SJCRH30 (cell line): ENCODE measurements around the gene PRDM9.

DNA sequence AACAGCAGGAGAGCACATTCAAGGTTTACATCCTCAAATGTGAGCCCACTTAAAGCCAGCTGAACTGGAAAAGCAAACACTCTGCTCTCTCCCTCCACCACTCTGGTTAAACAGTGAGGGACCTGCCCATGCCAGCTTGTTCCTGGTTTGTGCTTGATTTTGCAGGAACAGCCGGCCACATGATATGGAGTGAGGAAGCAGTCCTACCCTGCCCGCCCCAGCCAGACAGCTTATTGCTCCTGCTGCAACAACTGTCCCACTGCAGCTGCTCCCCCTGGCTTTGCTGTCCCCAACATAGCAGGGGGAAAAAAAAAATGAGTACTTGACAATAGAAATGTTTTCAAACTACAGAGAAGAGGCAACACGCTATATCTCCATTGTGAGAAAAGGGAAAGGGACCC is 4.8 kb downstream of the MYO10 start:
- RAMPAGE, long total RNA = no peak

- RAMPAGE, long total RNA = no peak
Observed at GRCh38 chr5:16952855-16953605, 16.9 kb upstream of the MYO10 start.

DNA sequence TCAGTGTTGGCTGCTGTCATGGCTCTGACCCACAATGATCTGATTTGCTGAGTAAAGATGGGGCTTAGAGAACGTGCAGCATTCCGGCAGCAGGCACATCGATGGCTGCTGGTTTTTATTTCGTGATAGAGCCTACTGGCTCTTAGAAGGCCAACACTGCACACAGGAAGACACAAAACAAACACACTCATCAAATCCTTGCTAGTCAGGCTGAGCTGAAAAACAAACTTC is 88.3 kb upstream of the BASP1 start:
- RAMPAGE, long total RNA = no peak

DNA sequence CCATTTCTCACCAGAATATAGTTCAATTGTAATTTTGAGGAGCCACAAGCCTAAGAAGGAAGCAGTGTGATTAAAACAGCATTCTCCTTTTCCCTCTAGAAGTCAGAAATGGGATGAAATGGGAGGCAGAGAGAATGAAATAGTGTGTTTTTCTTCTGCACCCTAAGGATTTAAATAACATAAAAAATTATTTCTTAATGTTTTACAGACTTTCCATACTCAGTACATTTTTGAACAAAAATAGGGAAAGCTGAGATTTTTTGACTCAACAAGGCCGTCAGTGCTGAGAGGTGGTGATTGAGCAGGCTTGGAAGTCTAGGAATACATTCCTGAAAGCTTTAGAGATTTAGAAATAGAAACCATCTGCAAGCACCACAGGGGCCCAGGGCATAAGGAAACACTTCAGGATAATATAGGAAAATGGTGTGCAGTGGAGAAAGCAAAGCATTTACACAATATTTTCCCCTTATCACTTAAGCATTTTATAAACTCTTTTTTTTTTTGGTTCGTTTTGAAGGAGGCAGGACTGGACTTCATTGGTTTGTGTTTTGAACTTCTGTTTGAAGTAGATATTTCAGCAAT is 5.2 kb downstream of the BASP1 start:
- RAMPAGE, long total RNA = no peak

- RAMPAGE, long total RNA = no peak
Observed at GRCh38 chr5:17267062-17267457, 49.6 kb downstream of the BASP1 start.

DNA sequence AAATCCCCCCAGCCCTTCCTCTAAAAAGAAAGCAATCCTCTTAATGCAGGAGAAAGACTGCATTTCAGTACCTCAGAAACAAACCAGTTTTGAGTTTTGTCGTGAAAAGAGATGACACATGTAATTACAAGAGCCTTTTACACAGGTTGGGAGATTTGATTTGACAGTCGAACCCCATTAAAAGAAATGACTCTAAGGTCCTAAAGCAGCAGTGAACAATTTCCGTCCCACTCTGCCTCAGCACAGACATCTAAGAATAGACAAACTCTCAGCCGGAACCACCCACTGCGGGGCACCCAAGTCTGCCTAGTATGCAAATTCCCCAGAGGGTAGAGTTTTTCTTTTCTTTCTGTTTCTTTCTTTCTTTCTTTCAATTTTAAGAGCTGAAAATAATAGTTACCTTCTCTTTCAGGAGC is 64.9 kb downstream of the BASP1 start:
- RAMPAGE, long total RNA = no peak

- RAMPAGE, long total RNA = no peak
Observed at GRCh38 chr5:17951608-17952278, 296.1 kb upstream of the H3Y1 start.

GRCh38 chr5:20616131-20616676 is 628.2 kb upstream of the CDH18 start:
- RAMPAGE, long total RNA = no peak

- RAMPAGE, long total RNA = no peak
Observed at GRCh38 chr5:23450205-23450597, 57.2 kb upstream of the PRDM9 start.

GRCh38 chr5:23506866-23507805 is at the start of gene PRDM9:
Gene PRDM9, plus strand, starts transcription at chr5:23507609.
- RAMPAGE, long total RNA = no peak

DNA sequence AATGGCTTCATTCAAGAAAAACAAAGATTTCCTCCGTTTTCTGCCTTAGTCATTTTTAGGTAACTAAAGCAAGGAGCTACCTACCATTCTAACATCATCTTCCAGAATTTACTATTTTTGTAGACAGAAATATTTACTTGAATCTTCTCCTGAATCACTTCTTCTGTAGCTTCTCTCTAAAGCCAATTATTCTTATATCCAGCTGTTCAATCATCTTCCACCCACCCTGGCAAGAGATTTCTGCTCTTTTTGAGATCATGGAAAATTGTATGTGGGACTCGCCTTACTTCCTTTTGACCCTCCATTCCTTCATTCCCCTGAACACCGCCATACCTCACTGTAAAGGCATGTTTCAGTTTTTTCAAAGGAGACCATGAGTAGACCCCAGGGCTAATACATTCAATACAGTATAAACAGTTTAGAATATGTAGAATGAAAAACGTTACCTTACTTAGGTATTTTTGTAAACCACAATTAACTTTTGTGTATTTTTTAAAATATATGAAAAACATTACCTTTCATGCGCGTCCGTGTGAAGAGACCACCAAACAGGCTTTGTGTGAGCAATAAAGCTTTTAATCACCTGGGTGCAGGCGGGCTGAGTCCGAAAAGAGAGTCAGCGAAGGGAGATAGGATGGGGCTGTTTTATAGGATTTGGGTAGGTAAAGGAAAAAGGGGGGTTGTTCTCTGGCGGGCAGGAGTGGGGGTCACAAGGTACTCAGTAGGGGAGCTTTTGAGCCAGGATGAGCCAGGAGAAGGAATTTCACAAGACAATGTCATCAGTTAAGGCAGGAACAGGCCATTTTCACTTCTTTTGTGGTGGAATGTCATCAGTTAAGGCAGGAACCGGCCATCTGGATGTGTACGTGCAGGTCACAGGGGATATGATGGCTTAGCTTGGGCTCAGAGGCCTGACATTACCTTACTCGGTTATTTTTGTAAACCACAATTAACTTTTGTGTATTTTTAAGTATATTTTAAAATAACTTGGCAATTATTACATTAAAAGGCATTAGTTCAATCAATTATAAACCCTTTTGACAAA is 800.8 kb upstream of the CDH10 start:
- RAMPAGE, long total RNA = no peak

DNA sequence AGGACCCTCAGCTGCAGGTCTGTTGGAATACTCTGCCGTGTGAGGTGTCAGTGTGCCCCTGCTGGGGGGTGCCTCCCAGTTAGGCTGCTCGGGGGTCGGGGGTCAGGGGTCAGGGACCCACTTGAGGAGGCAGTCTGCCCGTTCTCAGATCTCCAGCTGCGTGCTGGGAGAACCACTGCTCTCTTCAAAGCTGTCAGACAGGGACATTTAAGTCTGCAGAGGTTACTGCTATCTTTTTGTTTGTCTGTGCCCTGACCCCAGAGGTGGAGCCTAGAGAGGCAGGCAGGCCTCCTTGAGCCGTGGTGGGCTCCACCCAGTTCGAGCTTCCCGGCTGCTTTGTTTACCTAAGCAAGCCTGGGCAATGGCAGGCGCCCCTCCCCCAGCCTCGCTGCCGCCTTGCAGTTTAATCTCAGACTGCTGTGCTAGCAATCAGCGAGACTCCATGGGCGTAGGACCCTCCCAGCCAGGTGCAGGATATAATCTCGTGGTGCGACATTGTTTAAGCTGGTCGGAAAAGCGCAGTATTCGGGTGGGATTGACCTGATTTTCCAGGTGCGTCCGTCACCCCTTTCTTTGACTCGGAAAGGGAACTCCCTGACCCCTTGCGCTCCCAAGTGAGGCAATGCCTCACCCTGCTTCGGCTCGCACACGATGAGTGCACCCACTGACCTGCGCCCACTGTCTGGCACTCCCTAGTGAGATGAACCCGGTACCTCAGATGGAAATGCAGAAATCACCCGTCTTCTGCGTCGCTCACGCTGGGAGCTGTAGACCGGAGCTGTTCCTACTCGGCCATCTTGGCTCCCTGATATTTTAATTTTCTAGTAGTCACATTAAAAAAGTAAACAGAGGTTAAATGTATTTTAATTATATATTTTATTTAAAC is 2001.9 kb upstream of the CDH6 start:
- RAMPAGE, long total RNA = no peak

DNA sequence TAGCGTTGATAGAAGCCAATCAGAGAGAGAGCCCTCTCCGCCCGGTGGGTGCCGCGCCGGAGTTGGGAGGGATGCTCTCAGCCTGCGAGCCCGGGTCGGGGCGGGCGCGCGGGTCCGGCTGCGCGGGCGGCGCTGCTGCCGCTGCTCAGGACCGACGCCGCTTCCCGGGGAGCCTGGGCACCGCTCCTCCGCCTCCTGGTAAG is 359 bp downstream of the CDH6 start:
- RAMPAGE, long total RNA = no peak

DNA sequence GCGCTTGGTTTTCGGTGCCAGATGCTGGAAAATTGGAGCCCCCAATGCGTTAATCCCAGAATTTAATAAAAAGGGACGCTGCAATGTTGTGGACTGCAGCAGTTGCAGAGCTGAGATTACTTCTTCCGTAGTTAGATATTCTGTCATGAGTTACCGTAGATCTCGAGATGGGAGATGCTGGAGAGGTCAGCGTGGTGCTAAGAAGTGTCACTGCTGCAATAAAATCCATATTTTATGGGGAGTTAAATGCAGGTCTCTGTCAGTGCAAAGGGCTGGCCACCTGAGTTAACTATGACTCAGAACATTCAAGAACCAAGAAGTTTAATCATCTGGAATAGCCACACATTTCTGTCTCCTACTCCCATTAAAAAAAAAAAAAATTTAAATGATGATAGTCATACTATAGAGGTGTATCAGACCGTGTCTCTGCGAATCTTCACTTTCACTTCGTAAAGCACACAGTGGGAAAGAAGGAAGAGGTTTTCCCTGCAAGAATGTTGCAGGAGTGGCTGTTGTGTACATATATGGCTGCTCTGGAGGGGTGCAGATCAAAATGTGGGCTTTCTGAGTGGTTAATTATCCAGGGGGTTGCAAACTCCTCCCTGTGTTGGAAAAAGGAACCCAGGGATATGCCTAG is 1.4 kb downstream of the CDH6 start:
- RAMPAGE, long total RNA = no peak

- RAMPAGE, long total RNA = no peak
Observed at GRCh38 chr5:31335931-31336376, 142.5 kb downstream of the CDH6 start.

DNA sequence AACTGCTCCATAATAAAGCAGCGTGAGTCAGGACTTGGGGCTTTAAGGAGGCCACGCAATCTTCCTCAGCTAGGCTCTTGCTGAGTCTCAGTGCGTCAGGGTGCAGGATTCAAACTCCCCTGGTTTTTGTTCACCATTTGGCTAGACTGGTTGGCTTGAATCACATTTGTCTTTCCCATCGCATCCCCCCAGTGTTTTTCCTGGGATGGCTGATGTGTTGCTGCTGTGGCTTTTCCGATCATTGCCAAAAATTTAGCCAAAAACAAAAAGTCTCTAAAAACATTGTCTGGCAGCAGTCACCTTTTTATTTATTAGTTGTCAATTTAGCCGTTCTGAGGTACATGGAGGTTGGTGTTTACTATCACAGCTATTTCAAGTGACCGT is 102.5 kb downstream of the GOLPH3 start:
- RAMPAGE, long total RNA = no peak

- RAMPAGE, long total RNA = no peak
Observed at GRCh38 chr5:32099009-32099611, 75.0 kb downstream of the GOLPH3 start.

DNA sequence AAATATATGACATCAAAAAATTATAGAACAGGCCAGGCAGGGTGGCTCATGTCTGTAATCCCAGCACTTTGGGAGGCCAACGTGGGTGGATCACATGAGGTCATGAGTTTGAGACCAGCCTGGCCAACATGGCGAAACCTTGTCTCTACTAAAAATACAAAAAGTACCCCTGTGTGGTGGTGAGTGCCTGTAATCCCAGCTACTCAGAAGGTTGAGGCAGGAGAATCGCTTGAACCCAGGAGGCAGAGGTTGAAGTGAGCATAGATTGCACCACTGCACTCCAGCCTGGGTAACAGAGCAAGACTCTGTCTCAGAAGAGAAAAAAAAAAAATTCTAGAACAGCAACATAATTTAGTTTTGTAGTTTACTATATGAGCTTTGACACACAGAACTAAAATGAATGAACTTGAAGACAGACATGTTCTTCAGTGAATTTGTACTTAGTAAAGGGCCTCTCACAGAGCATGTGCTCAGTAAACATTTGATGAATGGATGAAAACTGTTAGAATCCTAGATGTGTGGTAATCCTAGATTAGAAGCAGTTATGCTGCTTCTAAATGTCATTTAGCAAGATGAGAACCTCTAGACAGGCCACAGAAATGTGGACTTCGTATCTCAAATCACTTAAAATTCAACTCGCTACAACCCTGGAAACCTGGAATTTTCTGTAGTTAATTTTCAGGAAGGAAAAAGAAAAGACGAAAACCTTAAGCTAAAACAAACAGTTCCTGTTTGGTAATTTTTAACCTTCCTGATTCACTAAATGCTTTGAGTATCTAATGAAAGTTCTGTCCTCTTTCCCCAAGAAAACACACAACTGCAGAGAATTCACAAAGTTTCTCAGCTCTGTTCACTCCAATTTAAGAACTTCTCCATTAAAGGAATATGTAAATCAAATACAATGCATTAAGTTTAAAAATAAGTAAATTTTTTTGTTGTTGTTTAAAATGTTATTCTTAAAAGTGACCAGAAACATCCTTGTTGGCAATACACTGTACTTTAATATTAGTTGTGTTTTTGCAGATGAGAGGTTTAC is 8.5 kb downstream of the GOLPH3 start:
- RAMPAGE, long total RNA = no peak

GRCh38 chr5:32172376-32173205 is 1.5 kb downstream of the GOLPH3 start:
- RAMPAGE, long total RNA = no peak

DNA sequence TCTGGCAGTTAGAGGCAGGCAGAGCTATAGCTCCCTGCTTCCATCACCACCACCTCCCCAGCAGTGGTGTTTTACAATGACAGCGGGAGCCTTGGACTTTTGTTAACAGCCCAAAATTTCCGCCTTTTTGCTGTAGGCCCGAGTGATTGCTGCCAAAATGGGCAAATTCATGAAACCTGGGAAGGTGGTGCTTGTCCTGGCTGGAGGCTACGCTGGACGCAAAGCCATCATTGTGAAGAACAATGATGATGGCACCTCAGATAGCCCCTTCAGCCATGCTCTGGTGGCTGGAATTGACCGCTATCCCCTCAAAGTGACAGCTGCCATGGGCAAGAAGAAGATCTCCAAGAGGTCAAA is 47.6 kb upstream of the GOLPH3 start:
- RAMPAGE, long total RNA = no peak